ENCODE results near the genes MEP1B and KLHL14.

- RRBS, result no CpG with 5 or more reads among the region's 1 CpG
Observed at GRCh38 chr18:32189967-32190166, at the start of gene MEP1B. TSS of gene MEP1B (plus strand) at chr18:32190039.

GRCh38 chr18:32268197-32268959 lies 78.5 kb downstream of the MEP1B start:
- RRBS, result no CpG with 5 or more reads among the region's 12 CpGs

- RRBS, result no CpG with 5 or more reads among the region's 5 CpGs
Observed at GRCh38 chr18:32382924-32383617, 87.6 kb downstream of the GAREM1 start.

- RRBS, result no CpG with 5 or more reads among the region's 8 CpGs
Observed at GRCh38 chr18:32468674-32469157, 2.0 kb downstream of the GAREM1 start.

GRCh38 chr18:32469759-32470032 lies 986 bp downstream of the GAREM1 start:
- RRBS, result no CpG with 5 or more reads among the region's 3 CpGs

- RRBS, result 9% methylated on average over 5 of the region's 24 CpGs
Observed at GRCh38 chr18:32769263-32769888, 3.4 kb downstream of the KLHL14 start.

DNA sequence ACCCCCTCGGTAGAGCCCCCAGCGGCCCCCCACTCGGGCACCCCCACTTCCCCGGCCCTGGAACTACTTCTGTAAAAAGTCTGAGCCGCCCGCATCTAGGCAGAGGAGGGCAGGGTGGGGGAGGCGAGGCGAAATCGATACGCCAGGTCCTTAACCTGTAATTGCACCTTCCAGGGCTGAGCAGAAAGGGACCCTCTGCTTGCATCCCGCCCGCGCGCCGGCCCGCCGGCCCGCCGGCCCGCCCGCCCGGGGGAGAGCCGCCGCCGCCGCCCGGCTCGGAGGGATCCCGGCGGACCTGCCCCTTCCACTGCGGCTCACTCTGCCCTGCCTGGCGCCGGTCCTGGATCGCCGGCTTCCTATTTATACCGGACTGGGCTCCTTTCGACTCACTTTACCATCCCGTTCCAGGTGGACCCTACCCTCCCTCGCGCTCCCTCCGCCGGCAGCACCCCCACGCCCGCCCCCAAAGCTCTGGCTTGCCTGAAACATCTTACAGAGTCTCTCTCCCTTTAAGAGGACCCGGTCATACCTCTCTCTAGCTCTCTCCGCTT lies 868 bp downstream of the KLHL14 start:
- RRBS, result 4% methylated on average over 15 of the region's 46 CpGs

DNA sequence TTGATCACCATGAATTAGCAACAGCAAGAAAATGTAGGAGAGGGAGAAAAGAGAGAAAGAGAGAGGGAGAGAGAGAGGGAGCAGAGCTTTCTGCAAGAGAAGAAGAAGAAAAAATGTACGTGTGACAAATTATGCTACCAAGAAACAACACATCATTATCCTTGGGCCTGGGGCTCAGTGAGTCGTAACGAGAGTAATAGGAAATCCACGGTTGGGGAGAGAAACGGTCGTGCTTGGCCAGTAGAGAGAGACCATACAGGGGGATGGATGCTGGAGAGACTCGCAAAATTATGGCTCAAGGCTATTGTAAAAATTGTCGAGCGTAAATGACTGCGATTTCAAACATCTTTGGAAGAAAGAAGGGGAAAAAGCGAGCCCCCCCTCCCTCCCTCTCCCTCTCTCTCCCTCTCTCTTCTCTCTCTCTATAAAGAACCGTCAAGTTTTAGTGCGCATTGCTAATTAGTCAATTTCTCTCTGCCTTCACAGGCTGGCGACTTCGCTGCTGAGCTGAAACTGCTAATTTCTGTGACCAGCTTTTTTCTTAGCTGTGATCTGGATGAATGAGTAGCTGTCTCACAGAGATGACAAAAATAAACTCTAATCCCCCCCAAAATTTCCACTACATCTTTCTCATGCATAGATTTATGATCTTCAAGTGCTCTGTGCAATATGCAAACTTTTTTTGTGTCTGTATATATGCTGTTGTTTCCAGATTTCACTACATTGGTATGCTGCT lies at the start of gene KLHL14:
Gene KLHL14 (minus strand): TSS at position 195 of the 736 bp plus-strand sequence.
- RRBS, result no CpG with 5 or more reads among the region's 15 CpGs

GRCh38 chr18:34121401-34121993 lies 103.2 kb downstream of the NOL4 start:
- RRBS, result no CpG with 5 or more reads among the region's 4 CpGs

- RRBS, result no CpG with 5 or more reads among the region's 14 CpGs
Observed at GRCh38 chr18:34493162-34493522, 217.0 kb upstream of the DTNA start.

GRCh38 chr18:34494387-34494718 lies 215.7 kb upstream of the DTNA start:
- RRBS, result no CpG with 5 or more reads among the region's 12 CpGs

DNA sequence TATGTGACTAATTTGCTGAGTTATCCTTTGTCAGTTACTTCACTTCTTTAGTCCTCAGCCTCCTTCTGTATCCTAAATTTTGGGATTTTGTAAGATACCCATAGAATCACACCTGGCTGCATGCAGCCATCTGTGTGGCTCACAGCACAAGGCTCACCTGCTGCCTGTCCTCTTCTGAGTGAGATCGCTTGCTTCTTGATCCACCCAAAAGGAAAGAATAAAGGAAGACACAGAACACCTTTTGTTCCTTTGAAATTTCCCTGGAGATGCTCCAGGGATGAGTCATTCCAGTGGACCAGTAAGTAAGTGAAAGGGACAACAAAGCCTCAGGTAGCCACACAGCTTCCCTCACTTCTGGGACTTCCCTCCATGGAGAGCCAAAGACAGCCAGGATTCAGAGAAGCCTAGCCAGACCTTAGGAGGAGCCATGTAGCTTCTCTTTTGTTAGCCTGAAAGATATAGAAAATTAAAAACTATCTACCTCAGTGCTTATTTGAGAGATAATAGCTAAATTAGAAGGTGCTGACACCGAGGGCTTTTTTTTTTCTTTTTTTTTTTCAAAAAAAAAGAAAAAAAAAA lies 97.3 kb downstream of the DTNA start:
- RRBS, result no CpG with 5 or more reads among the region's 2 CpGs

DNA sequence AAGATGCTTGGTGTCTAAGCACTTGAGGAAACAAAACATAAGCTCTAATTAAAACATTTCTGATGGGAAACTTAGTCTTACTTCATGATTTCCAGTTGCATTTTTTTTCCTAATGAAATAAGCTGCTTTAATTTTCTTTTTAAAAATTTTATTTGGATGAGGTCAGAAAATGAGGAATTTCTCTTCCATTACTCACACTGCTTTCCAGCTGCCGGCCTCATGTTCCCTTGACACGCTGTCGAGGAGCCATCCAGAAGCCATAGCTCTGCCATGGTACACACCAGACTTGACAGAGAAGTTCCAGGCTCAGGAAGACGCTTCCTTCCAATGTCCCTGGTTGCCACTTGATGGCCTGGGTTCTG lies 12.1 kb upstream of the MAPRE2 start:
- RRBS, result no CpG with 5 or more reads among the region's 4 CpGs

- RRBS, result no CpG with 5 or more reads among the region's 4 CpGs
Observed at GRCh38 chr18:35048062-35048494, 6.9 kb downstream of the MAPRE2 start.

GRCh38 chr18:35376151-35376702 lies 910 bp downstream of the ZNF396 start:
- RRBS, result 13% methylated on average over 1 of the region's 11 CpGs

- RRBS, result no CpG with 5 or more reads among the region's 6 CpGs
Observed at GRCh38 chr18:35478981-35479648, 18.6 kb downstream of the INO80C start.

- RRBS, result no CpG with 5 or more reads among the region's 5 CpGs
Observed at GRCh38 chr18:35513497-35514046, 15.8 kb upstream of the INO80C start.

GRCh38 chr18:35770297-35770557 lies 188.7 kb downstream of the GALNT1 start:
- RRBS, result no CpG with 5 or more reads among the region's 2 CpGs

DNA sequence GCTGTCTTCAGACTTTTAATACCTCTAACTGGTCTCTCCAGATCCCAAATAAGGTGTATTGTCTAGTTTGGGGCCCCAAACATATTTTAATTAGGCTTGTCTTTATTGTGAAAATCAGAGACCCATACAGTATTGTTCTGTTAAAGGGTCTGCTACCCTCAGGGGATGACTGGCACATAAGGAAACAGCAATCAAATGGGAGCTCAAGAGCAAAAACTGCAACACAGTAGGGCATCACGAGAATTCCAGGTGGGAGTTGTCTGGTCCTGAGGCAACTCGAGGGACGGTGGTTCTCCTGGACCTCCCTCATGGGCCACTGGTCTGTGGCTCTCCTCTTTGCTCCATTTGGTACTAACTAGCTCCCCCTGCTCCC lies 88.3 kb upstream of the C18orf21 start:
- RRBS, result no CpG with 5 or more reads among the region's 3 CpGs

DNA sequence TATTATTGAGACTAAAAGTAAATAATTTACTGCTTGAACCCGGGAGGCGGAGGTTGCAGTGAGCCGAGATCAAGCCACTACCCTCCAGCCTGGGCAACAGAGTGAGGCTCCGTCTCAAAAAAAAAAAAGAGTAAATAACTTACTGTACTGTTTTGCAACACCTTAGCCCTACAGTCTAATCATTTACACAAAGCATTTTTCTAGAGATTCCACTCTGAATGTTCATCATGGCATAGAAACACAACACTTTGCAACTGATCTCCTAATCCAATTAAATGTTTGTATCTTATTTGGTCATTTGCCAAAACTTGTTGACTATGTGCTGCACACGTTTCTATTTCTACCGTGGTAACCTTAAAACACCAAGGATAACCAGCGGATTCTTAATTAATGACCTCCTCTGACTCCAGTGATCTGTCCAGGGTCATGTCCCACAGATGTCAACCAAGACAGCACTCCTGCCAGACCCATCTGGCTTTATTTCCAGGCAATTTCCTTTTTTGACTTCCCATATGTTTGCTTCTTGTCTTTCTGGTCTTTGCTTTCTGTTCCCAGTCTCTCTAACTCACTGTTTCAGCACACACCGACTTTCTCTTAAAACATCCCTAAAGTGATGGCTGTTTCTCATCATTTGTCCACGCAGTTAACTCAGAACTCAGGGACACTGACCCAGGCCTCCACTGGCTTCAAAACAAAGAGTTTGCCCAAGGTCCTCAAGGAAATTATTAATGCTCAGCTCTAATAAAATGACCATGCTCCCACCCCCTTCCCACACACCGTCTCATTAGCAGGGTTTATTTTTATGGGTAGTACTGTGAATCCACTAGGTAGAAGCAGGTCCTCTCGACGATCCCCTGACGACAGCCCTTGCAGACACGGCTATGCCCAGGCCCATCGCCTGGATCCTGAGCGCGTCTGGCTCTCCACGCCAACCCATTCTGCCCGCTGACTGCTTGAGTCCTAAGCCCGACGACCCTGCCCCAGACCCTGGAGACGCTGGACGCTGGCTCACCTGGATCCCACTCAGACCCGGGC lies 23.0 kb upstream of the C18orf21 start:
- RRBS, result 13% methylated on average over 1 of the region's 24 CpGs